SK-N-DZ (cell line): ENCODE results near the gene AARS1.

DNA sequence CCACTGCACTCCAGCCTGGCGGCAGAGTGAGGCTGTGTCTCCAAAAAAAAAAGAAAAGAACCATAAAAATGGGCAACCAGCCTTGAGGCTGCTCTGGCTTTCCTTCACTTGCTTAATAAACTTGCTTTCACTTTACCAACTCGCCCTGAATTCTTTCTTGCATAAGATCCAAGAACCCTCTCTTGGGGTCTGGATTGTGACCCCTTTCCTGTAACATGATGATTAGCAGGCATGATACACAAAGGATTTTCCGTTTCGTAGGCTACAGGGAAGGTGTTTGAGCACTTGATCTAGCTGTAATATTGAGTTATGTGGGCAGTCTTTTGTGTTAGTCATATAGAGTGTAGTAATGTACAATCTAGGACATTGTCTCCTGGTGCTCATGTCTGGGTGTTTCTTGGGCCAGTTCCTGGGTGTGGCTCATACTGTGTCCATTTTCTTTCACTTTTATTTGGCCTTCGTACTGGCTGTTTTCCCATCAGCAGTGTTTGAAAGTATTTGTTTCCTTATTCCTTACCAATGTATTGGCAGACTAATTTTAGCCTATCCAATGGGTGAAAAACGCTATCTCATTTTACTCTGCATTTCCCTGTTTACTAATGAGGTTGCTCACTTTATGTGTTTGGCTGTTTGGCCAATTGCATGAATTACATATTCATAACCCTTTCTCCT, 13.5 kb upstream of the SNTB2 start:
RAMPAGE:
- cytosol, long total RNA = no peak
- nucleus, long total RNA = no peak

DNA sequence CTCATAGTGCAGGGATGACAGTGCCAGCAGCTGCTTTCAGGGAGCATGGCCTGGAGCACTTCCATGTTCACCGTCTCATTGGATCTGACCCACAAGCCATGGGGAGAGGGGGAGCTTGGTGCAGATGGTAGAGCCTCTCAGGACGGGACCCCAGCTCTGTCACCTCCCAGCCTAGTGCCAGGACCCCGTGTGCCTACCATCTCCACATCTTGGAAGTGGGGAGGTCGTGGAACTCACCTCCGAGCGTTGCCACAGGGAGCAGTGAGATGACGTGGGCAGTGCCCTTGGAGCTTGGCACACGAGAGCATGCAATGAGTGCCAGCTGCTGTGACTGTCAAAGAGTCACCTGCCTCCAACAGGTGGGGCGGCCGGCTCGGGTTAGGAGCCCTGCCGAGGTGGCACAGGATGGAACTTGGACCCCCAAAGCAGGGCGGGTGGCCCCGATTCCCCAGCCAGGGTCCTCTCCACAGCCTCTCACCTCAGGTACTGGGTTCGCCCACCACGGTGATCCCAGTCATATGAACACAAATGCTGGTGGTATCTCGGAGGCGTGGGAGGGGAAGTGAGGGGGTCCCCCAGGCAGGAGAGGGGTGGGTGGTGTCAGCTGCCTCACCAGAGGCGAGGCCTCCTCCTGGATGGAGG, 5.4 kb downstream of the VPS4A start:
RAMPAGE:
- cytosol, long total RNA = no peak
- nucleus, long total RNA = no peak

RAMPAGE:
- cytosol, long total RNA = no peak
- nucleus, long total RNA = no peak
Observed at GRCh38 chr16:69328969-69329794, 1.2 kb downstream of the PDF start.

GRCh38 chr16:69563645-69564579, 1.9 kb upstream of the NFAT5 start:
RAMPAGE:
- cytosol, long total RNA = no peak
- nucleus, long total RNA = no peak

DNA sequence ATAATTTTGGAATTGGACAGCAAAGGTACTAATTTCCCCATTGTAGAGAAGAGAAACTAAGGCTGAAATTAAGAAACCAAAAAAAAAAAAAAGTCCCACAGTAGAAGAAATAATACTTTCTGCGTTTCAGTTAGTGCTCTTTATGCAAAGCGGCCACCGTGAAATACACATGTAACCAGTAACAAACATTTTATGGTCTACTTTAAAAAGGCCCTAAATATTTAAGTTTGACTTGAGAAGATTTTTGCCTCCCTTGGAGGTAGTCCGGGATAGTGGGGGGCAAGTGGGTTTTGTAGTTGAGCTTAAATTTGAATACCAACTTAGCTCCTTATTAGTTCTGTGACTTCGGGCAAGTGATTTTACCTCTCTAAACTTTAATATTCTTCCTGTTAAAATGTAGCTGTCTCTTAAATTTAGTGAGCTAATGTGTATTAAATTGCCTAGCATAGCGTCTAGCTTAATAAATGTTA, 3.5 kb downstream of the NFAT5 start:
RAMPAGE:
- cytosol, long total RNA = no peak
- nucleus, long total RNA = no peak

DNA sequence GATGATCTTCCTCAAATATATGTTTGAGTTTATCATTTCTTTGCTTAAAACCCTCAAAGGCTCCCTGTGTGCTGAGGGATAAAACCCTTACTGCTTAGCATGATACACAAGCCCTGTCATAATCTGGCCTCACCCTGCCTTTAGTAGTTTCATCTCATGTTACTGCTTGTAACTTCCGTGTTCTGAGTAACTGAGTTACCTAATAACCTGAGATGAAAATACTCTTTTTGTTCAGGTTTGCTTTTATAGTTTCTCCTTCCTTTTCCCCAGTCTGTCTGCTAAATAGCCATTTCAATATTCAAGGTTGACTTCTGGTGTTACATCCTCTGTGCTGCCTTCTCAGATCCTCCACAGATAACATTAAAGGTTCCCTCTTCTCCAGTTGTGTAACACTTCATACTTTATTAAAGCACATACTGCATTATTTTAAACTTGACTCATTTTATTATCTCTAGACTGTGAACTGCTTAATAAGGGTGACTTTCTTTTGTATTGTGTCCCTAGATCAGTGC, 47.6 kb downstream of the NFAT5 start:
RAMPAGE:
- cytosol, long total RNA = no peak
- nucleus, long total RNA = no peak

DNA sequence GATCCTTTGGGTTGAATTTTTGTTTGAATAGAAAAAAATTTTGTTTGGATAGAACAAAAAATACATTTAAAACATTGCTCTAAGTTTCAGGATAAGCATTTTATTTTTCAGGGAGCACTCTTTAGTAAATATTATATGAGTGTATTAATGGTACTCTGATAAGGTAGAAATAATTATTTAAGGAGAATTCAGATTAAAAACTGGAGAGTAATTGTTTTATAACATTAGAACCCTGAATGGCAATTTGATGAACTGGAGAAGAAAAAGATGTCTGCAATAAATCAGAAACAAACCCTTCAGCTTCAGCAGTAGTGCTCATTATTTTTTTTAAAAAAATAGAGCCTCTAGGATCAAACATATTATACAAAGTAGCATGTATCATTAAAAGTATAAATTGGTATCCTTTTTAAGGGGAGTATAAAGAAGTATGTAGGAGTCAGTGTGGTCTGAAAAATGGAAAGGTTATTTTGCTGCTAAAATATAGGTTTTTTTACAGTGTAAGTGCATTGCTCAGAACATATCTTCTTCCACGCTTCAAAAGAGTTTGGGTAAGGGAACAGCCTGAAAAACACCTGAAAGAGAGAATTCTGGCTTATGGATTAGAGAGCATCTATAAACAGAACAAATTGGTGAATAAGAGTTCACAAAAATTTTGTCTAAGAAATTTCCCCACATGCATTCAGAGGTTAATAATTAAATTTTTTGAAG, 73.6 kb downstream of the NFAT5 start:
RAMPAGE:
- cytosol, long total RNA = no peak
- nucleus, long total RNA = no peak

DNA sequence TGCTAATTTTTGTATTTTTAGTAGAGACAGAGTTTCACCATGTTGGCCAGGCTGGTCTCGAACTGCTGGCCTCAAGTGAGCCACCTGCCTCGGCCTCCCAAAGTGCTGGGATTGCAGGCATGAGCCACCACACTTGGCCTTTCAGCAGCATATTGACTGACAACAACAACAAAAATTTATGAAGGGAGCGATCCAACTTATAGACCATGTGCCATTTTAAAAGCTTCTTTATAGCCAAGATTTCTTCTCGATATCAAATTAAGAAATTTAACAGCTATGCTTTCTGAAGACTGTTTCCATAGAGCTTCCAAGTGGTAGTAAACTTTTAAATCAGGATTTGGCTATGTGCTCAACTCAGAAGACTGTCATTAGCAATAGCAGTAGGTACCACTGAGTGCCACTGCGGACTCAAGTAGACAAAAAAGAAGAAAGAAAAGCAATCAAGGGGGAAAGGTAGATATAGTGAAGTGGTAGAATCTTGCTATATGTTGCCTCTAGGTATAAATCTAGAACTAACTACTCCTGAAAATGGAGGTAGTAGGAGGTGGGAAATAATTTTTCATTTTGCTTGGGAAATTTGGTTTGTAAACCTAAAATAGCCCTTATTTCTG, 36.5 kb downstream of the NQO1 start:
RAMPAGE:
- cytosol, long total RNA = no peak
- nucleus, long total RNA = no peak

DNA sequence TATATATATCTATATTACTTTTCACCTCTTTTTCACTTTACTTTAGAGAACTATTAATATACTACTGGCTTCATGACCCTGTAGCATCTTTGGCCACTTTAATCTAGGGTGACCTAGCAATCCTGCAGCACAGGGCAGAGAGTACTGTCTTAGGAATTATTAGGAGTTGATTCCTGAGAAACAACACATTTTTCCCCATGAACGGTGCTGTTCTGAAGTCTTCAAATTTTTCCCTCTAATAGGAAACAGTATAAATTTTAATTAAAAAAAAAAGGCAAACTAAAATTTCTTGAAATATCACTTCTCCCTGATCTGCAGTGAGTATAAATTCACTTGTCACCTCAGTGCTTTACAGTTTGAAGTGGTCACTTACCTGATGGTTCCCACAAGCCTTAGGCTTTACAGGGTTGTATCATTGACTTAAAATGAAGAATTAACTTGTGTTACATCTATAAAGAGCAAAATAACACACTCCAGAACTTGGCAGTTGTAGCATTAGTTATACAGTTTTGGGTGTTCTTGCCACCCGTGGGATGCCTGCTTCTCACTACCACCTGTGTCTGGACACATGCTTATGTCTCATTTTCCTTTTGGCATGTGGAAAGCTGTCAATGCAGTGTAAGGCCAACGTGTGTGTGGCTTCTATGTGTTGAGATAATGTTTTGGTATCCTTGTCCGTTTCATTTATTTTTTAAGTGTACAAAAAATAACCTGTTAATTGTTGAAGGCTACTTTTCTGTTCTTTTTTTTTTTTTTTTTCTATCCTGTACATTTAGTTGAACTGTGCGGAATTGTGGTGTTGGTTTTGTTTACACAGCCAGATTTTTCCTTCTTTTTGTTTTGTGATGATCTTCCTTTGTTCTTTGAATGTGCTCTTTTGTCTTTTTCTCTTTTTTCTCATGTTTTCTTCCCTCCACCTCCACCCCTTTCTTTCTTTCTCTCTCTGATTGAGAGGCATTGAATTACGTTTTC, 28.9 kb downstream of the NQO1 start:
RAMPAGE:
- cytosol, long total RNA = no peak
- nucleus, long total RNA = no peak

RAMPAGE:
- cytosol, long total RNA = no peak
- nucleus, long total RNA = no peak
Observed at GRCh38 chr16:69703023-69704007, 23.0 kb downstream of the NQO1 start.

RAMPAGE:
- cytosol, long total RNA = no peak
- nucleus, long total RNA = no peak
Observed at GRCh38 chr16:69764174-69764502, 2.0 kb downstream of the WWP2 start.

DNA sequence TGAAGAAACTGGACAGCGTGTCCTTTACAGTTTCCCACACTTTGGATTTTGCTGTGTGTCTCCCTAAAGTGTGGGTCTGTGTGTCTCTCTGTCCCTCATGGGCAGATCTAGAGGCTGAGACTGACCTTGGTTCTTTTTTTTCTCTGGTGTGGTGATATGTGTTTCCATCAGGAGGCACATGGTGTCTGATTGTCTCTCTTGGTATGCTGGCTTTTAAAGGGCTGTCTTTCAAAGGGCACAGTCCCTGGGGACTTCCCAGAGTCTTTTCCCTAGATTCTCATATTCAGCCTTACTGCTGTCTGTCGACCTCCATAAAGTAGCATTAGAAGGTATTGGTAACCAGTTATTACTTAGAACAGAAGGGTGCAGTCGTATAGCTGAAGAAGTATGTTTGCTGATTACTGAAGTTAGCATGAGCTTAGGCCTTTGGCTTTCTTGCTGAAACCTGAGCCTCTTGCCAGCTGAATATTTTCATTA, 71.2 kb downstream of the WWP2 start:
RAMPAGE:
- cytosol, long total RNA = no peak
- nucleus, long total RNA = no peak

DNA sequence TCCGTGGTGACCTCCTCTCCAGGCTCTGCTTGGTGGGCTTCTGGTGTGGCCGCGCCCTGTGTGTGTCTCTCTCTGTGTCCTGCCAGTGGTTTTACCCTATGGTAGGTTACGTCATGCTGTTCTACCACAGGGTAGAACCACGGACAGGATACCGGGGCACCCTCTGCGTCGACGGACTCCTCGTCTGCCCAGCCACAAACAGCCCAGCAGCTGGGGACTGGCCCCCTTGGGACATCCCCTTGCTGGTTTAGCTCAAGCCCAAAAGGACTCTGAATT, 18.2 kb upstream of the CLEC18A start:
RAMPAGE:
- cytosol, long total RNA = no peak
- nucleus, long total RNA = no peak

DNA sequence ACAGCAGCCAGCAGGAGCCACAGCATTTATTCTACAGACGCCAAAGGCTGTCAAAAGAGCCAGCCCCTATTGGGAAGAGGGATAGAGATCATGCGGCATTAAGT, 399 bp upstream of the EXOSC6 start:
RAMPAGE:
- cytosol, long total RNA = no peak
- nucleus, long total RNA = no peak

DNA sequence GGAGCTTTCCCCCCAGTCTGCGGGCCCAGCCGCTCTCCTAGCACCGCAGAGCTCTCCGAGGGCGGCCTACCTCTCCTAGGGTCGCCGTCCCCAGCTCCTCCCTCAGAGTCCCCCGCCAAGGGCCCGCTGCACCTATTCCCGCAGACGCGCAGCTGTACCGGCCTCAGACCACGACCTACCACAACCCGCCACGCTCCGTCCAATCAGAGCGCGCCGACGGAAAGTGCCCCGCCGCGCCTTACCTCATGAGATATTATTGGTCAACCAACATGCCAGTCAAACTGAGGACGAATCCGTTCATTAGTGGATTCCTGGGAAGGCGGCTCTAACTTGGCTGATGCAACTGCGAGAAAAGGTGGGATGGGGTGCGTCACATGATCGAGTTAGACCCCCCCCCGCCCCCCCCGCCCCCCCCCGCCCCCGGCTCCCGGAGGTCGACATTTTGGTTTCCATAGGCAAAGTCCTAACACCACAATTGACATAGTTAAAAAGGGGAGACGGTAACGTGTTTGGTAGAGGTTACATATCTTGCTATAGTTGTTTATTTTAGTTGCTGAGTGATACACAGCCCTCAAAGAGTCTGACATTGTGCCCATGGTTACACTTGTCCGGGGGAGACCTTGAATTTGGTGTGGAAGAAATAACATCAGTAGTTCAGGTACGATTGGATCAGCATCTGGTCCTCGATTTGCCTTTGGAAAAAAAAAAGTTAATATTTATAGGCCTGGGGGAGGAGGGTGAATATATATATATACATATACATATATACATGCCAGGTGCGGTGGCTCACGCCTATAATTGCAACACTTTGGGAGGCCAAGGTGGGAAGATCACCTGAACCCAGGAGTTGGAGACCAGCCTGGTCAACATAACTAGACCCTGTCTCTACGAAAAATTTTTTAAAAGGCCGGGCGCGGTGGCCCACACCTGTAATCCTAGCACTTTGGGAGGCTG, at the start of gene AARS1:
Gene AARS1 (minus strand): TSS at position 156 of the 954 bp plus-strand sequence.
RAMPAGE:
- cytosol, long total RNA = start-site peak on the minus strand centred at position 123 of the sequence, 63 bp wide, 741 and 666 reads in 2 replicates
- nucleus, long total RNA = start-site peak on the minus strand centred at position 126 of the sequence, 68 bp wide, 491 and 79 reads in 2 replicates

DNA sequence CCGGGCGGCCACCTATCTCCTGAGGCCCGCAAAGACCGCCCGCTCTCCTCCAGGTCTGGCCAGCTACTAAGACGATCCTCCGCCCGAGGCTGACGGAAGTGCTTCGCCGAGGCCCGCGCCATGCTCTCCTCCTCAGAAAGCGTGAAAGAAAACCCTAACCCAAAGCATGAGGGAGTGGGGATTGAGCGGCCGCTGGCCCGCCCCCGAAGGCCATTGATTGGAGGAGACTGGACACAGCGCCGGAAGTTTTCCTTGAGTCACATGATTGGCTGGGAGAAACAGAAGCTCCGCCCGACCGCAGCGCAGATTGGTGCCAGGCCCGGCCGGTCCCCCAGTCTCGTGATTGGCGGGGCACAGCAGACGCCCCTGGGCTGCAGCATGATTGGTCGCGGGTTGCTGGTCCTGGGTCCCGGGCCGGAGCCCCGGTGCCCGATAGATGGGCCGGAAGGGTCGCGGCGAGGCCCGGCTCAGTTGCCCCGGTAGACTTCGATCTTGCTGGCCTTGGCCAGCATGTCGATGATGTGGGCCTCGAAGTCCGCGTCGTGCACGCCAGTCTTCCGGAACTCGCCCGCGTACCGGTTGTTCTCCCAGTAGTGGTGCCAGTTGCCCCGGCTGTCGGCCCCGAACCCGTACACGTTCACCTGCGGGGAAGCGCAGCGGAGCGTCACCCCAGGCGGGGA, 34.7 kb downstream of the DDX19A start:
RAMPAGE:
- cytosol, long total RNA = no peak
- nucleus, long total RNA = no peak

DNA sequence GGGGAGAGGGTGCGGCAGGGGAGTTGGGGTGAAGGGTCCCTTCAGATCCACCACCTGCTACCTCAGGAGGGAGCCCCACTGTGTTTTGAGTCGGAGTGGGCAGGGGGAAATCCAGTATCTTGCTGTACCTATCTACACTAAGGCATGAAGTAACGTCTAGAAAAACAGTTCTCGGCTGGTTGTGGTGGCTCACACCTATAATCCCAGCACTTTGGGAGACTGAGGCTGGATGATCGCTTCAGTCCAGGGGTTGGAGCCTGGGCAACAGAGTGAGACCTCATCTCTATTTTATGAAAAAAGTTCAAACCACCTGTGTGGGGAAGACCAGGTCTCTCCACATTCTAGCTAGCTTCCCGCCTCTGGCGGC, 29.9 kb downstream of the ST3GAL2 start:
RAMPAGE:
- cytosol, long total RNA = no peak
- nucleus, long total RNA = no peak

DNA sequence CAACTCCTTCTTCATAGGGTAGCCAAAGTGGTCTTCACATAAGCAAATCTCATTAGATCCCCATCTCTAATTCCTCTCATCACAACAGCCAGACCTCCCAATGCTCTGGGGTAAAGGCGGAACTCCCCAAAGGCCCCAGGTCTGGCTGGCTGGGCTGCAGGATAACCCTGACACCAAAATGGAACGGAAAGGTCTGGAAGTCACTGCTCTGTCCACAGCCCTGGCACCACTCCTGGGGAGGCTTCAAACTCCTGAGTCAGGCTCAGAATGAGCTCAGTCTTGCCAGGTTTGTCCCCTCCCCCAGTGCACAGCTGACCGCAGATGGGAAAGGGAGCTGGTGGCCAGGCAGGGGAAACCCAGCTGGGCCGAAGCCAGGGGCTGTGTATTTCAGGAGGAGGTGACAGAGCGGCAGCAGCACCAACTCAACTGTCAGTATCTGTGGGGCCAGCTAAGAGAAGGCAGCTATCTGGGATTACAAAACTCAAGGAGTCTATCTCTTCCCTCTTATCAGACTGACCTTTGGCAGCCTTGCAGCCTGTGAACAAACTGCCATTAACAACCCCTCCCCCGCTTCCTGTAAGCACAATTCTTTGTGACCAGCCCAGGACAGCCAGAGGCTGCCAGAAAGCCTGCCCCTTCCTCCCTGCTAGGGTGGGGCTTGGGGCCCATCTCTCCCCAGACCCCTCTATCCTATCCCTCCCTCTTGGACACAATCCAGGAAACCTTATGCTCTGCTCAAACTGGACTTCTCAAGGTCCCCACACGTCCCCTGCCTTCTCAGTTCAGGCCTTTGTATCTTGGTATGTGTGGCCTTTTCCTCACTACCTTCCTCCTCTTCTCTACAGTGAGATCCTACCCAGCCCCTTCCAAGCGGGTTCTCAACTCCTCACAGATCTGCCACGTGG, 10.7 kb downstream of the ST3GAL2 start:
RAMPAGE:
- cytosol, long total RNA = no peak
- nucleus, long total RNA = no peak

RAMPAGE:
- cytosol, long total RNA = no peak
- nucleus, long total RNA = no peak
Observed at GRCh38 chr16:70561414-70562092, 37.9 kb downstream of the SF3B3 start.

DNA sequence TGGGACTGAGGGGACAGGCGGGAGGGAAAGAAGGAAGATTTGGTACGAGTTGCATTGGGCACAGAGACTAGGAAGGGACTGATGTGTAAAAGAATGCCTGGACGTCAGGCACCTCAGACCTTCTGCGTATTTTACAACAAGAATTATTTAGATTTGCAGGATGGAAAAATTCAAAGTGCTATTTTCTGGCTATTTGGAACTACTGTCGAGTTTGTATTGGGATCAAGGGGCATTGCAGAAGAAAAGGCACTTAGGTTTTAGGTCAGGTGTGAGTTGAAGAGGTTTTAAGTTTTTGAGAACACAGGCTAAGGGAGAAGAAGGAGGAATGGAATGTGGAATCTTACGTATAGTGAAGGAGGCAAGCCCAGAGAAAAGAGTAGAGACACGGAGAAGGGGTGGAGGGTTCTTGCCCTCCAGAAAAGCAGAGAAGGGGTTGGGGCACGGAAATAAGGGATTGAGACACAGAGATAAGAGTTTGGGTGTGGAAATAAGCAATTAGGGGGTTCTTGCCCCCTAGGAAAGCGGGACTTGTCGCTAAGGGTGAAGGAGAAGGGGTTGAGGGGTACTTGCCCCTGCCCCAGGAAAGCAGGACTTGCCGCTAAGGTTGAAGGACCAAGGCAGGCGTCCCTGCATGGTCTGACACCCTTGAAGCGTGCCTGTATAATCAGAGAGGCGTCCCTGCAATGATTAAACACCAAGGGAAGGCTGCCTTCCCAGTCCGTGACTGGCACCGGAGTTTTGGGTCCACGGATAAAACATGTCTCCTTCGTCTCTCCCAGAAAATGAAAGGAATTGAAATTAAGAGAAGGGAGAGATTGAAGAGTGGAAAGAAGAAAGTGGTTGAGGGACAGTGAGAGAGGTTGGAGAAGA, 25.5 kb upstream of the IL34 start:
RAMPAGE:
- cytosol, long total RNA = no peak
- nucleus, long total RNA = no peak